Natural killer cell (primary cell): ENCODE measurements around the gene LSM11.

DNA sequence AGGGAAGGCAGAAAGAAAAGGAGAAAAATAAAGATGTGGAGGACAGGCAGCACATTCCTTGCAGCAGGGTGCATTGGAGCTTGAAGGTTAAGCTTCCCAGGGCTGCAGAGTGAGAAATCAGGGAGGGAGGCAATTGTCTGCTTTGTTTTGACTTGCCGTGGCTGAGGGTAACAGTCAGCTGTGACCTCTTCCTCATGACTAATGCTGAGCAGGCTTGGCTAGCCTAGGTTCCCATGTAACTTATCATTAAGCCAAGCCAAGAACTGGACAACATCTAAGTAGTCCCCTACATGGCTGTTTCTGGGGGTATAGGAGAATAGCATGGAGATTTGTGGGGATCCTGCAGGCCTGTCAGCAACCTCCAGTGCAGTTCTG lies 148.9 kb downstream of the SGCD start:
- PRO-cap: no peak

GRCh38 chr5:156834915-156835353 lies 15.2 kb upstream of the PPP1R2B start:
- PRO-cap: no peak

DNA sequence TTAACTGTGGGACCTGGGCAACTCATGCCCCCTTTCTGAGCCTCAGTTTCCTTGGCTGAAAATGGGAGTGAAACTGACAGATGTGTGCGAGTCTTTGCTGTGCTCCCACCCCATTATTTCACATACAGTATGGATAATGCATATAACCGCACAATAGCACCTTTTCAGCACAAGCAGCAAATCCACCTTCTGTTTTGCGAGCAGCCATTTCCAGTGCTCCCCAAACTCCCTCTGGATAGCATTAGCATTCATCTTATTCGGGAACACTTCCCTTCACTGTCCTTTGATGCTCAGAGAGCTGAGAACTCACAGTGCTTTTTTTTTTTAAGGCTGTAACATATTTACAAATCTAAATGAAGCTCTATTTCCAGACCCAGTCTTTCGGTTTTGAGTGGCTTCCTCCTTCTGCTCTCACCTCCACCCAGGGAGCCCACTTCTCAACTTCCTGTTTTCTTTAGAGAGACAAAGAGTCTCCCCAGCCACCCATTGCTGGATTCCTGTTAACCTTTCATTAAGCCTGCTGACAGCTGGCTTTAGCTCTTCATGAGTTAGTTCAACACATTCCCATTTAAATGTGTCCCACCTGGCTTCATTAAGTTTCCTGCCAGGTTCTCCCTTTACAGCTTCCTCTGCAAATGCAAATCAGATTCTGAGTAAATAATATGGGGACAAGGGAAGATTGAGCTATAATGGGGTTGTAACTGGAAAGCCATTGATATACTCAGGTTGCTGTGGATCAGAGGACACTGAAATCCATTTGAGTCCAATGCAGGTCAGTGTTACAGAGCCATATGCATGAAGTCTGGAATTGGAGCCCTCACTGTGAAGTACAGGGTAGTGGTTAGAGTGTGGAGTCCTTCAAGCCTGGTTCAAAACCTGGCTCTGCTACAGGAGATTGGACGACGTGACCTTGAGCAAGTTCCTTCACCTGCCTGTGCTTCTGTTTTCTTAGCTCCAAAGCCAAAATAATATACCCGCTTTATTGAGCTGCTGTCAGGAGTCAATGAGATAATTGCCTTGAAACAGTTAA lies 48.9 kb downstream of the TIMD4 start:
- PRO-cap: bidirectional peak, plus-strand start at position 462 of the sequence, minus-strand start at position 389 of the sequence

GRCh38 chr5:156922072-156922664 lies 40.9 kb downstream of the TIMD4 start:
- PRO-cap: no peak

DNA sequence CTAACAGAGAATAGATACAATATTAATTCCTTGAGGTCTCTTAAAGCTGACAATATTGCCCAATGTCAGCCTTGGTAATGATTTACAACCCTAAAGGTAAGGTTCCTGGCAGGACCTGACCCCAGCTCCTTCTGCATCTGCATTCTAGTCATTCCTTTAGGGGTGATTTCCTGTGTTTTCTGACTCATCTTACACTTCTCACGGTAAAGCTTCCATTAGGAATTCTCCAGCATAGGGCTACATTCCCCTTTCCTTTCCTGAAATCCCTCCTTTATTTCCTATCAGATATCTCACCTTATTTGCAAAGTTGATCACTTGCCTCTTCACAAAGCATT lies 9.3 kb downstream of the HAVCR1 start:
- PRO-cap: no peak

- PRO-cap: no peak
These were observed 6.3 kb upstream of the GARIN3 start for GRCh38 chr5:157172253-157172936.

DNA sequence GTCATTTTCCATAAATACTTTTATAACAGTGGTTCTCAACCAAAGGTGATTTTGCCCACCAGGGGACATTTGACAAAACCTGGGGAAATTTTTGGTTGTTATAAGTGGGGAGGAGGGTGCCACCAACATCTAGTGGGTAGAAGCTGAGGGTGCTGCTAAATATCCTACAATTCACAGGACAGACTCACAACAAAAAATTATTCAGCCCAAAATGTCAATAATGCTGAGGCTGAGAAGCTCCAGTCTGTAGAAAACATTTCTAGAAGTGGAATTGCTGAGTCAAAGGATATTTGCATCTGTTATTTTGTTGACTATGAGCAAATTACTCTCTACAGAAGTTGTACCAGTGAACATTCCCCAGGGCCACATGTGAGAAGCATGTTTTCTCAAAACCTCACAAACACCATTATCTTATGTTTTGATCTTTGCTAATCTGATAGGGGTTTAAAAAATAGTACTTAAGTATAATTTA lies 15.3 kb downstream of the ITK start:
- PRO-cap: no peak

GRCh38 chr5:157253121-157253641 lies 12.7 kb upstream of the CYFIP2 start:
- PRO-cap: bidirectional peak, plus-strand start at chr5:157253416, minus-strand start at chr5:157253237

DNA sequence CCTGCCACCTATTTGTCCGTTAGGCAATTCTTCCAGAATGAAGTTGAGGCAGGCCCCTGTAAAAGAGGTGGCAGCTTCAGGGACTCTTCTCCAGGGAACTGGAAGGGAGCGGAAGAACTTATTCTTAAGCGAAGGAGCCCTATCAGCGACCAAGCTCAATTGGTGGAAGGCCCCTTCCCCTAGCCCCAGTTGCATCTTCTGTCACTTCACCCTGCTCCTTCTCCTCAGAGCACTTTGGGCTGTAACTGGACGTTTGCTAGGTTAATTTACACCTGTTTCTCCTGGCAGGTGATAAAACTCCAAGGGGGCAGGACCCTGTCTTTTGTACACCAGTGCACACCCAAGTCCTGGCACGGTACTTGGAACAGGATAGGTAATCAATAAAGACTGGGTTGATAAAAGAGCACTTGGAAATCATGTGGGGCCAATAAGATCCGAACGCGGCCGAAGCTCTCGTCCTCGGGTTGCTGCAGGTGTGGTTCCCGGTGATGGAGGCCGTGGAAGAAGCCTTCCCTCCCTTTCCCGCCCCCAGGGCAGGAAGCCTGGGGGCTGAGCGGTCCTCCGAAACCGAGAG lies 468 bp upstream of the CYFIP2 start:
- PRO-cap: no peak

DNA sequence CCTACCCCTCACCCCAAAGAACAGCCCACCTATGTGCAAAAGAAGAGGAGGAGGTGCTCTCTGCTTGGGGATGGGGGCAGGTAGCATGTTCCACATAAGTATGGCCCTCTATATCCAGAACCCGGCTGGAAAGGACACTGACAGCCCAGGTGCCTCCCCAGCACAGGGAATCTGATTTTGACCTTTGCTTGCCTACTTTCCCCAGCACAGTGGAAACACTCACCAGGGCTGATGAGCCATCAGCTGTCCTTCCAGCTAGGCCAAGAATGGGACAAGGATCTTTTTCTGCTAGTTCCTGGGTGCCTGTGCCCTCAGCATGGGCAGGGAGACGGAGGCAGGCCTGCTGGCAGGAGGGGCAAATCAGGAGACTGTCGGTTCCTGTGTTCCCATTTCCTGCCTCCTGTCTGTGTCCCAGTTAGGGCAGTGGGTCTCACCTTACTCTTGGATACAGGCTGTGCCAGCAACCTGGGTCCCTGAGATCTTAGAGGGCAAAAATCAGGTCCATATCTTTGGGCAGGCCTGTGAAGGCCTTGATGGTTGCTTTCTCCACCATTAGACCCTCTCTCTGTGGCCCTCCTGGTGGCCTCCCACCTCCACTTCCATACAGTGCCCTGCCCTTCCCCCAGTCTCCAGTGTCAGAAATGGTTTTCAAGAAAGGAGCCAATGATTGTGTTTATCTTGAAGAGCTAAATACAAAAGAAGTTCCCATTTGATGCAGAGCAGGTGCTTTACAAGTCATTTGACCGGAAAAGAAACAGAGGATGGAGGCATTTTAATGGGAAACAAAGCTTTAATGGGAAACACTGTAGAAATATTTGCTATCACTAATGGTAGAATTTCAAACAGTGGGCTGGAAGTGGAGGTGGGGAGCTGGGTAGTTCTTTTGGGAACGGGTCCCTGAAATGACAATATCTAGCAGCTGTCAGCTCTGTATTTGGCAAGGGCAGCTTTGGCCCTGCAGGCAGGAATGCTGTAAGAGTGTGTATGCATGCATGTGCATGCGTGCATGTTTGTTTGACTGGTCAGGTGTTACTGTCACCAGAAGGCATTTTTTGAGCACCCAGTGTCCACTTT lies 1.4 kb downstream of the CYFIP2 start:
- PRO-cap: no peak

- PRO-cap: no peak
These were observed 2.2 kb downstream of the CYFIP2 start for GRCh38 chr5:157268027-157268674.

DNA sequence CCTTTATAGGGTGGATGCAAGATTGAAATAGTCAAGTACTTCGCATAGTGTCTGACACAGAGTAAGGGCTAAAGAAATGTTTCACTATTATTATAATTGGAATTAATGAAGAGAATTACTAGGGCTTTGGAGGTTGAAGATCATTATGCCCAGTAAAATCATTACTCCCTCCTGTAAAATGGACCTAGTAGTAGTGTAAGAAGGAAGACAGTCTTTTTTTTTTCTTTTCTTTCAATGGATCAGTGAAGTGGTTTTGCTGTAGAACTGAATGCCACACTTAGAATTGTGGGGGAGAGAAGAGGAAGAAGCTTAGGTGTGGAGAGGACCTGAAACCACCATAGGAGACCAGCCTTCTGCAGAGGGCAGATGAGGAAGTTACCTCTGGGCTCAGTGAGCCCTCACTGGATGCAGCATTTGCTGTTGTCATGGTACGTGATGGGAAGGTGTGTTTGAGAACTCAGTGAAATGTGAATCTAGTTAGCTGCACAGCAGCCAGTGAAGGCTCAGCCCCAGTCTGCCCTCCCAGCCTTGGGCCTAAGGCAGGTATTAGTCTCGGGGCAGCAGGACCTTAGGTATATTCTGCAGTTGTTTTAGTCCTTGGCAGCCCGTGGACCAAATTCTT lies 17.4 kb downstream of the CYFIP2 start:
- PRO-cap: no peak

DNA sequence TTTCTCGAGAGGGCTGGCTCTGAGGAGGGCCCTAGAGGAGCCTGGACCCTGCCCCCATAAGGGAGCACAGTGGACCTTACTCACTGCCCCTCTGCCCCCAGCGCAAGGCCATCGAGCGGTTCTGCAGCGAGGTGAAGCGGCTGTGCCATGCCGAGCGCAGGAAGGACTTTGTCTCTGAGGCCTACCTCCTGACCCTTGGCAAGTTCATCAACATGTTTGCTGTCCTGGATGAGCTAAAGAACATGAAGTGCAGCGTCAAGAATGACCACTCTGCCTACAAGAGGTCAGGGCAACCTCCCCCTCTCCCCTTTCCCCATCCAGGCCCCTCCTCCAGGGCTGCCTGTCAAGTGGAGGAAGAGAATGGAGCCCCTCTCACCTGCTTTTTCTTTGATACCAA lies 34.7 kb downstream of the CYFIP2 start:
- PRO-cap: no peak

DNA sequence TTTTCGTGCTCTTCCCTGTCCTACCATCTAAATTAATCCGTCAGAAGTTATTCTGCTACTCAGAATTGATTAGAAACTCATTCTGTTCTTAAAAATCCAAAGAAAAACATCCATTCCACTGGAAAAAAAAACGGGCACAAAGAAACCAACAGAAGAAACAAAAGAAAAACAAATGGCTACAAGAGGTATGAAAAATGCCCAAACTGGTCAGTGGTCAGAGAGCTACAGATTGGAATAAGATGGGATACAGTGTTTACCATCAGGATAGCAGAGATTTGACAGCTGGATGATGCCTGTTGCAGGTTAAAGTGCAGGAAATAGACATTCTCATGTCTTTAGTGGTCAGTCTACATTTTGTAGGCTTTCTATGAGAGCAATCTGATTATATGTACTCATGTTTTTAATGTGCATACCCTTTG lies 30.3 kb downstream of the FNDC9 start:
- PRO-cap: no peak

DNA sequence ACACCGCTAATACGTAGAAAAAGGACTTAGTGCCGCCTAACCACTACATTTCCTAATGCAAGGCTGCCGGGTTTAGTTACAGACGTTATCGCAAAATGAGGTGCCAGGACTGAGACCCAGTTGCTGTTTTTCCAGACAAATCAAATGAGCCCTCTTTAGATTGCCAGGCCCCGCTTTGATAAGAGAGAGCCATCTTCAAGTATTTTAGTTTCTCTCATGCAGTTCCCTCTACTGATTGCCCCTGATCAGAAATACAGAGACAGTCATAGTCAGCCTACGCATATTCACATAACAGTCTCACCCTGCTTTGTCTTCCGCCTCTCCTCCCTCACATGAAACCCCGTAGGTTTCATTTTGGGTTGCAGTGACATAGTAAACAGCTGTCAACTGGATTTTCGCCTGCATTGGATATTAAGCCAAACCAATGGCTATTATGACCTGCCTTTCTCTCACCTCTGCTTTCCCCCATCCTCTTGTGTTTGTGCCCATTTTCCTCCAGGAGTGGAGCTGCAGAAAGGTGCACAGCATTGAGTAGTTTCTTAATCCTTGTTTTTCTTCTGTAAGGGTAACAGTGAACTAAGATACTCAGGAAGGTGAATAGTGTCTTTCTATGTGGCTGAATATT lies 968 bp downstream of the FNDC9 start:
- PRO-cap: unidirectional peak, plus-strand start at position 75 of the sequence; bidirectional peak, plus-strand start at position 352 of the sequence, minus-strand start at position 334 of the sequence

DNA sequence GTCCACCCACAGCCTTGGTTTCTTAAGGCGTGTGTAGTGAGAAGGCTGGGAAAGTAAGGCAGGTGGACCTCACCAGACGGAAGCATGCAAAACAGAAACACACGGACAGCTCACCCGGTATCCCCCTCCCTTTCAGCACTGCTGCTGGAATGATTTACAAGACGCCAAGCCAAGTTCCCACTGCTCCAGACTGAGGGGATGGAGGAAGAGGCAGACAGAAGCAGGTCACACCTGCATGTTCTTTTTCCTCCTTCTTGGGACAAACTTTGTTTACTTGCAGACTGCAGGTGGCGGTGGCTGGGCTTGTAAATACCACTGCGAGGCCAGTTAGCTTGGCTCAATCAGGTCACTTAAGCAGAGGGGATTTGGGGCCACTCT lies 47.4 kb downstream of the ADAM19 start:
- PRO-cap: no peak

DNA sequence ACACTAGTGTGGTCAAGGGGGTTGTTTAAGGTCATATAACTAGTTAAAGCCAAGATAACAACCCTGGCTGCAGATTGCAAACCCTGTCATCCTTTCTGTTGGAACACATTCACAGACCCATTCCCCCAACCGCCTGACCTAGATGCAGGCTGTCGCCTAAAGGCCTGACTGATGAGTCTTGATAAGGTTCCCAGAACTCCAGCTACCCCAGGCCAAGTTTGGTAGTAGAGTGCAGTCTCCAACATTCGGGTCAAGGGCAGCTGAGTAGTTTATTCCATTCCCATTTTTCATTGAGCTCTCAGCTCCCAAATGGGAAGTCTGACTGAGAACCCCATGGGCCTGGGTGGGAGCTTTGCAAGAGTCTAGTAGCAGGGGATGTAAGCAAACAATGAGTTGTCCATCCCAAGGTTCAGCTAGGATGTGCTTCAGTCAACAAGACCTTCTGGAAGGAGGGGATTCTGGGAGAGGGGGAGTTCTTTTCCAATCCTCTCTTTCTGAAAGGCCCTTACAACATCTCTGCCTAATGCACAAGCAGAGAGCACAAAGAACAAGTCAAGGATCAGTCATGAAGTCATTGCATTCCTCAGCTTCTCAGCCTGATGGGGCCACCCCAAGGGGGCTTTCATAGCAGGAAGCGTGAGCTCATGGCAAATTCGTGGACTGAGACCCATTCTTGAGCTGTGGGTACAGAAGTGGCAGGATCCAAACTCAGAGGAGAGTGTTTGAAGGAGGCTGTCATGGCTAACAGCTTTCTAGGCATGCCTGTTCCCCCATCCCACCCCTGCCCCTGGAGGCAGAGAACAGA lies 40.2 kb downstream of the ADAM19 start:
- PRO-cap: no peak

DNA sequence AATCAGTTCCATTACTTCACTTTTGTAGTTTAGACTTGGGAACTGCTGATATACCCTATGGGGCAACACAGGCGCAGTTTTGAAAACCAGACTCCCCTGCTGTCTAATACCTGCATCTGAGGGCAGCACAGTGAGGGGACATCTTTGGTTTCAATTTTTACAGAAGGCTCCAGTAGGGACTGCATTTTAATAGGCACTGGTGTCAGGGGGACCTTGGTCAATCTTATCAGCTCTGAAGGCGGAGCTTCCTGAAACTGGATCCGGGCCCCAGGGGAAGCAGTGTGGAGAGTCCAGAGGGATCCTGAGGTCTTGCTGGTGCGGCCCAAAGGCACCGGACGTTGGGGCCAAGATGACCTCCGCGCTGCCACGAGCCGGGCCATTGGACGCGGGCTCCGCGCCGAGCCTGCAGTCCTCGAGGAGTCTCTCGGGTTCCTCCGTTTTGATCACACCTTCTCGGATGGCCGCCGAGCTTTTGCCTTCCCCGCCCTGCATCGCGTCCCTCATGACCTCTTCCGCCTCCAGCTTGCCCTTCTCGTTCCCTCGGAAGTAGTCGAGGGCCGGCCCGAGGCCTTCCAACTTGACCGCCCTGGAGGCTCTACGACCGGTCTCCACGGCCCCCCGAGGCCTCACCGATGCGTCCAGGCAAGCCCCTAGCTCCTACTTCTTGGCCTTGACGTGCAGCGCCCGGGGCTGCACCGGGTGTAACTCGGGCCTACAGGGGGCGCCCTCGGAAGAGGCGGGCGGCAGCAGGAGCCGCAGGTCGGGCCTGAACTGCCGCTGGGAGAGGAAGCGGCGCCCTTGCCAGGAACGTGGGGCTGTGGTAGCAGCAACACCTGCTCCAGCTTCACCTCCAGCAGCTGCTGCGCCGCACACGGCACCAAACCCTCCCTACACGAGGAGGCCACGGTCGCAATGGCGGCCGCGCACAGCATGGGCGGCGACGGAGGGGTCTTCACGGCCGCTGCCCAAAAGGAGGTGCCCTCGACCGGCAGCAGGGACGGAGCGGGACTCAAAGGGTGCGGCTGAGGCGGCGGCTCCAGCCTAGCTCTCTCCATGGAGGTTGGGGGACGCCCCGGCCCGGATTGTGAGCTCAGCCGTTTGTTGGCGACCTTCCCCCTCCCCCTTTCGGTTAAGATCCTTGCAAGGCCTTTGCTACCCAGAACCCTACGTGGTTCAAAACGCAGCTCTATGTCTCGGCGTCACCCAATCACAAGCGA lies 18.9 kb downstream of the C5orf52 start:
- PRO-cap: no peak

DNA sequence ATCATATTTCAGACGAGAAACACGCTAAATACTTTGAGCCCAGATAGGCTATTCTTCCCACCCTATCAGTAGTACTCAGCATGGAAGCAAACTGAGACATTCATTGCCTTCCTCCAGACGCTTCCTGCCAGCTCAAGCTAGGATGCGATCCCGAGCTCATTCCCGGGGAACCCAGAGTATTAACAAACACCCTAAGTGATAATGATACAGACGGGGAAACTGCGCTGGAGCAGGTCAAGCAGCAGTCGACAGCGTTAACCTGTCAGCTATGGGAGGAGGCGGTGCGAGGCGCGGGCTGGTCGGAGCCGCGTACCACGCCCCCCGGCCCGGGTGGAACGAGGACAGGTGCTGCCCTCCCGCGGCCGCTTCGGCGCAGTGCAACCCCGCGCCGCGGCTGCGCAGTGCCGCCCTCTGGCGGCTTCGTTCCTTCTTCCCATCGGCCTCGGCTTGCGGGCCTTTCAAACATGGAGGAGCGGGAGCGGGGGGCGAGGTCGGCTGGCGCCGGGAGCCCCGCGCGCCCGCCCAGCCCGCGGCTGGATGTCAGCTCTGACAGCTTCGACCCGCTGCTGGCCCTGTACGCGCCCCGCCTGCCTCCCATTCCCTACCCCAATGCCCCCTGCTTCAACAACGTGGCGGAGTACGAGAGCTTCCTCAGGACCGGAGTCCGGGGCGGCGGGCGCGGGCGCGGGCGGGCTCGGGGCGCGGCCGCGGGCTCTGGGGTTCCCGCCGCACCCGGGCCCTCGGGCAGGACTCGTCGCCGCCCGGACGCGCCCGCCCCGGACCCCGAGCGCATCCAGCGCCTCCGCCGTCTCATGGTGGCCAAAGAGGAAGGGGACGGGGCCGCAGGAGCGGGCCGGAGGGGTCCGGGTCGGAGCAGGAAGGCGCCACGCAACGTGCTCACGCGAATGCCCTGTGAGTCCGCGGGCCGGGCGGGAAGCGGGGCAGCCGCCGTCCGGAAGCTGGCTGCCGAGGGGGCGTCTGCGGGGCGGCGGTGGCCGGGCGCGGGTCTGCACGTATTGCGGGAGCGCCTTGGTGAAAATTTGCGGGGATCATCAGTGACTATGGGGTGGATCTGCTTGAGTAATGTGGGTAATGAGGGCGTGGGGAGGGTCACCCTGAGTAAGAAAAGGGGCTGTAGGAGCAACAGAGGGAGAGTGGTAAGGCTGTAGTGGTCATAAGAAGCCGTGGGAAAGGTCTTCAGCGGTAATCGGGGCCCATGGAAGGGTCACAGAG lies at the start of gene LSM11:
Gene LSM11 (plus strand): TSS at position 426 of the 1,233 bp plus-strand sequence.
- PRO-cap: unidirectional peak, plus-strand start at position 461 of the sequence

GRCh38 chr5:157858176-157858483 lies 815 bp downstream of the CLINT1 start:
- PRO-cap: unidirectional peak, plus-strand start at chr5:157858427